Parotid gland (tissue), 1 donor: ENCODE measurements around the gene VDAC2.

DNA sequence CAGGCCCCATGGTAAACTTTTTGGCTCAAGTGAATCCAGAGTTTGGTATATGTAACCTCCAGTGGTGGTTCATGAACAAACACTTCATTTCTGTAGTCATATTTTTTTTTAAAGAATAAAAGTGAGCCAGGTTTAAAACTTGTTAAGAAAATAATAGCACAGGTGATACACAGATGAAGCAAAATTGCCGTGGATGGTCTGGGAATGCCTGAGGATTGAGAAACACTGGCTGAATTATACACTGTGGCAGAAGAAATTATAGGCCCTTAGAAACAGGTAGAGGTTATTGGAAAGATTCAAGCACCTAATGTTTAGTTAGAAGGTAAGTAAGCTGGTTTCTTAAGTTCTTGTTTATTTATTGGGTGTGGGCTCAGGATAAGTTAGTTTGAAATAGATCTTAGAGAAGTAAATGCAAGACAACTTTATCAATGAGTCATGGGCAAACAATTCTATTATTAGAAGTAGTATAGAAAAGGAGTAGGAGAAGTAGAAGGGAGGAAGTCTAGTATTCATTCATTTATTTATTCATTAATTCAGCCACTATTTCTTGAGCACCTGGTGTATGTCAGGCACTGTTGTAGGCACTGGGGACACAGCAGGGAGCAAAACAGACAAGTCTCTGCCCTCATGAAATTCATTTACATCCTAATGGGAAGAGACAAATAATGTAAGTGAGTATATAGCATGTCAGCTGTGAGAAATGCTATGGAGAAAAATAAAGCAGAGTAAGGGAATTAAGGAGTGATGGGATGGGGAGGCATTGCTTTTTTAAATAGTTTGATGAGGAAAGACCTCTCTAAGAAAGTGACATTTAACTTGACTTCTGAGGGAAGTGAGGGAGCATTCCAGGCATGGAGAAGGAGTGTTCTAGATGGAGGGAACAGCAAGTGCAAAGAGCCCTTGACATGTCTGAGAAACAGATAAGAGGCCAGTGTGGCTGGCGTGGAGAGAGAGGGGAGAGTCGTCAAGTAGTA, 96.6 kb downstream of the KAT6B start:
- PRO-cap: no peak

DNA sequence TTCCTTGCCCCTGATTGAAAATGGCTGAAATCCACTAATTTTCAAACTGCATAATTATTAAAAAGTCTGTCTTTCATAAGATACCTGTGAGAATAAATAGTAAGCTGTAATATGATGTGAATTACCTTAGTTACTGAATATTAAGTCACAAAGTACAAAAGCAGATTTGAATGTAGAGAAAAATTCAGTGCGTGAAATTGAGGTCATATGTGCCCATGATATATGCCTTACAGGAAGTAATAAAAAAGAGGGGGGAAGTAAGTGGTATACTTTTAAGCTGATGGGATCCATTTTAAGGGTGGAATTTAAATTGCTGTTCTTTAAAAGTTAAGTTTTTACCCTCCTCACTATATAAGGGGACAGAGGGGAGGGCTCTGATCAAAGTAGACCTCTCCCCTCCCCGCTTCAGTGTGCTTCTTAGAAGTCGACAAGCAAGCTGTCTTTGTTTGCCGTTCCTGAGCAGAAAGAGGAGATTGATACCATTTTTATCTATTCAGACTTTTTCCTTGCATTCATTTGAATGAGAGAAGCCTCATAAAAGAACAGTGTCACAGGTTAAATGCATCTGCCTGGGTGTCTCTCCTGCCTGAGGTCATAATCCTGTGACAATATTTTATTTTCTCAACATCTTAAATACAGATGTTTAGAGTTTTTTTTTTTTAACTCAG, 105.6 kb downstream of the DUSP29 start:
- PRO-cap: no peak

GRCh38 chr10:75209640-75210914, at the start of gene VDAC2:
TSS of gene VDAC2 (plus strand) at chr10:75210796.
- PRO-cap: unidirectional peak, minus-strand start at chr10:75210347; unidirectional peak, minus-strand start at chr10:75210435; bidirectional peak, plus-strand start at chr10:75210795, minus-strand start at chr10:75210485

GRCh38 chr10:75294461-75295259, 58.9 kb upstream of the COMTD1 start:
- PRO-cap: bidirectional peak, plus-strand start at chr10:75295091, minus-strand start at chr10:75295066

DNA sequence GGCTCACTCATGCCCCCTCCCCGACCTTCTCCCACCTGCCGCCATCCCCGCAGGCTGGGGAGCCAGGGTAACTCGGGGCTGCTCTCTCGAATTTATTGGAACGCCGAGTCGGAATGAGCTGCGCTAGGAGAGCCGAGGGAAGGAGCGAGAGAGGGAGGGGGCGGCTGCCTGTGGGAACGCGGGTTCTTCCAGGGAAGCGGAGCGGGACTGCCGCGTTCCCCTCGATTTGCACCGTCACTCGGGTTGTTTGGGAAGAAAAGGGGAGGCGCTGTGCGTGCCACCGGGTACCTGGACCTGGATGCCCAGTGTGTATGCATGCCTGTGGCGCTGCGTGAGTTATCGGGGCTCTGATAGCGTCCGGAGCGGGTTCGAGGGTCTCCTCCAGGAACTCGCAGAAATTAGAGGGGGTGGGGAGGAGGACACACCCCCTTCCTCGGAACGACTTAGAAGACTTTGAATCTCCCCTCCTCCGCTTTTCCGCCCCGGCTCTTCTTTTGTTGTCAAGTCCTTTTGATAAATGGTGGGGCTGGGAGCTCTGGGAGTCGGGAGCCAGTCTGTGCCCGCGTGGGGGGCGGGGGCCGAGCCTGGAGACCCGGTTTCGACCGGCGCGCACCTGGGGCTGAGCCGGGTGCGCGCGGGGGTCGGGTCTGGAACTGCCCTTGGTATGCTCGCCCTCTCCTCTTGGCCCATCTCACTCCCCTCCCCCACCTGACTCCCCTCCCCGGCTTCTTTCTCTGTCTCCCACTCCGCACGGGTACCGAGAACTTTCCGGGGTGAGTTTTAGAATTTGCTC, 1.9 kb upstream of the ZNF503 start:
- PRO-cap: no peak

DNA sequence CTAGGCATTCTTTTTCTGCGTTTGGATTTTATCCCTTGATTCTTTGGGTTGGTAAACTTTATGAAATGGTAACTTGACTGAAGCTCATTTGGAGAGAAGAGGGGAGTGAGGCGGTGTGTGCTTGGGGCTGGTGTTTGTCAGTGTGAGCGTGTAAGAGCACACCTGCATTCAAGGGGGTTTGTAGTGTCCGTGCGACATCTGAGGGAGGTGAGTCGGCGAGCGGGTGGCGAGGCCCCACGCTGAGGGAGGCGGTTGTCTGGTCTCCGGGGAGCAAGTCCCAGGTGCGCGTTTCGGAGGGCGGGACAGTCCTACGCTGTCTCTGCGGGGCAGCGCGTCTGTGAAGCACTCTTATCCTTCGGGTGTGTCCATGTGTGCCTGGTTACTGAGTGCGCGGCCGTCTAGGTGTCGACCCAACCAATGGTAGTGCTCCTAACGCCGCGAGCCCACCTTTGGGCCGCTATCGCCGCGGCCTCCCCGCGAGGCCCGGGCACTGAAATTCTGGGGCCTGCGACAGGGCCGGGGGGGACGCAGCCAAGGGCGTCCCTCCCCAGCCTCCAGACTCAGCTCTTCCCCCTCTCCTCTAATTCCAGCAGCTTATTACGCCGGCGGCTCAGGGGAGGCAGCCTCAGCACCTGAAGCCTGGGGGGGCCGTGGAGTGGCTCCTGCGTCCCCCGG, 2.7 kb upstream of the ZNF503 start:
- PRO-cap: no peak

GRCh38 chr10:75407297-75407712, 5.7 kb upstream of the ZNF503 start:
- PRO-cap: no peak

- PRO-cap: no peak
These were observed 209.5 kb downstream of the LRMDA start for GRCh38 chr10:75640739-75641502.

GRCh38 chr10:75664256-75664748, 232.9 kb downstream of the LRMDA start:
- PRO-cap: no peak

GRCh38 chr10:75755001-75755979, 323.9 kb downstream of the LRMDA start:
- PRO-cap: no peak

- PRO-cap: no peak
These were observed 719.1 kb downstream of the LRMDA start for GRCh38 chr10:76150133-76151245.

- PRO-cap: no peak
These were observed 754.1 kb downstream of the LRMDA start for GRCh38 chr10:76185568-76185900.

DNA sequence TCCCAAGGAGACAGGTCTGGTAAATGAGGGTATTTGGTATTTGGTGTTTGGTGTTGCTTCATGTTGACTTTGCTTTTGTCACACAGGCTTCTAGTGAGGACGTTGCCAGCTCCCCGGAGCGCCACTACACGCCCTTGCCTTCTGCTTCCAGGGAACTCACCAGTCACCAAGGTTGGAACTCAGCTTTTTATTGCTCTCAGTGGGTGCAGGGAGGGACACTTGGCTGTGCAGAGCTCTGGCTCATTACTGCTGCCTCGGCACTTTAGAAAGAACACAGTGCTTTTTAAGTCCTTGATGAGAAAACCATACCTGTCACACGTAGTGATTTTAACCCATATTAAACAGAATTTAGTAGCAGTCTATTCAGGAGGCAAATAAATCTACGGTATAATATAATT, 892.9 kb downstream of the LRMDA start:
- PRO-cap: no peak

GRCh38 chr10:76443970-76445043, 1012.9 kb downstream of the LRMDA start:
- PRO-cap: no peak

DNA sequence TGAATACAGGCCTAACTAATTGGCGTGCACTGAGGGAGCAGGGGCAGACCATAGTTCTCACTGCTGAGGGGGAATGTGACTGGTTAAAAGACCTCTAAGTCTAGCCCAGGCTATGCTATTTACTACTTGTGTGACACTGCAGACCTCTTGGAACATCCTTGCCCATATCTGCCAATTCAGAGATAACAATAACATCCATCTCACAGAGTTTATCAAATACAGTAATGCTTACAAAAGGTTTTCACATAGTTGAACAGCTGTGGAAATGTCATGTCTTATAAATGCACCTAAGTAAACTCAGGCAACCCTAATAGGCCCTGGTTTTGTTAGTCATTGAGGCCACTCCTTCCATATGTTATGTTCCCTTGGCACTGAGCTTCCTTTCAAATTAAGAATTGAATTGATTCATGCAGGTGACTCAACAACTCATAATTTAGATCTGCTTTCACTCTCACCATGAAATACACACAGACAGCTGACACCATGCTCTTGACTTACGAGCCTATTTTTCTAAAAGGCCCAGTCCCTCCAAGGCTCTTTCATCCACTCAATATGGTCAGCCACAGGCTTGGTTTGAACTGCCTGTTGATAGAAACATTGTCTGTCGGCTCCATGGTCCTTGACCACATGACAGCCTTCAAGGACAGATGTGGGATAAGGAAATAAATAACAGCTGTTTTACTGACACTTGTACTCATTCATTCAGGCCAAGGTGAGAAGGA, 477.0 kb downstream of the KCNMA1 start:
- PRO-cap: no peak

DNA sequence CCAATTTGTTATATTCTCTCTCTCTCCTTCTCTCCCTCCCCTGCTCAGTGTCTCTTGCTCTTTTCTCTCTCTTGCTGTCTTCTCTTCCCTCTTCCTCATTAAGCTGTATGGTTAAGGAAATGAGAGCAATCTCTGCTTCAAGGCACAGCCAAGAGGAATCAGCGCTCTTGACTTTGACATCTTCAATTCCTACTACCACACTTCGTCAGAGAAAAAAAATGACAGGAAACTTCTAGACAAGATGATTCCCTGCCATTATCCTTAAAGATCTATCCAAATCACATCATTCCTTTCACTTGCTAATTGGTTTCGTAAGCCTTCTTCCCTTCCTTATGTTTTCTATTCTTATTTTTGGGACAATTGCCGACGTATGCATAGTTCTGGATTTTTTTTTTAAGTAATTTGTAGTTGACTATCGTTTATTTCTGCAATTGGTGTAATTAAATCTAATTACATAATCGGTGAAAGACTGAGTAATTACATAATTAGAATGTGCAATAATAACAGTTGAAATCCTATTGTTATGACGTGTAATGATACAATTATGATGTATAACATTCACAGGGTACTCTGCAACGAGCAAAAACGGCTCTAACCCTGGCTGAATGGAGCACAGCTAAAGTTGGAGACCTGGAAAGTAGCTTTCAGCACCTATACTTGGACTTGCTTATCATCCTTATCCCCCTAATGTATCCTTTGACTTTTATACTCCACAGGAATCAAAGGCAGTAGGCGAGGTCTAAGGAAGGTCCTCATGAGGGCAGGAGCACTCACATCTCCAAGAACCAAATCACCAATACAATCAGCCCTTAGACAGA, 424.8 kb downstream of the KCNMA1 start:
- PRO-cap: no peak

DNA sequence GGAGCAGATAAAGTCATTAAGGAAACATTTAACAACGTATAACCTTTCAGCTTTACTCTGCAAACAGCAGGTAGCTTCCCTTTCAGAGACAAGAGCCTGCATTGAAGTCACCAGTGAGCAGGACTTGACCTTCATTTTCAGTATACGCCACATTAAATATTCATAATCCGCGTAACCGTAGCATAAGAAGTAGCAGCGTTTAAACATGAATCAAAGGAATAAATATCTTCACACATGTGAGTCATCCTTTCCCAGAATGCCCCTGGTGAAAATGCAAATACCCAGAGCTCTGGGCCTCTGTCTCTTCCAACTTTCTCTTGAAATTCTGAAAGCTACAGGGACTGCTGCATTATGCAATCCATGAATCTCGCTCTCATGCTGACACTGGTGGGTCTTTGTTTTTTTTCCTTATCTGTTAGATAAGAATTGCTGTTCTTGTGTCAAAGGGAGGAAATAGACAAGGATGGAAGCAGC, 390.6 kb downstream of the KCNMA1 start:
- PRO-cap: no peak

GRCh38 chr10:77305641-77305958, 332.0 kb downstream of the KCNMA1 start:
- PRO-cap: no peak

DNA sequence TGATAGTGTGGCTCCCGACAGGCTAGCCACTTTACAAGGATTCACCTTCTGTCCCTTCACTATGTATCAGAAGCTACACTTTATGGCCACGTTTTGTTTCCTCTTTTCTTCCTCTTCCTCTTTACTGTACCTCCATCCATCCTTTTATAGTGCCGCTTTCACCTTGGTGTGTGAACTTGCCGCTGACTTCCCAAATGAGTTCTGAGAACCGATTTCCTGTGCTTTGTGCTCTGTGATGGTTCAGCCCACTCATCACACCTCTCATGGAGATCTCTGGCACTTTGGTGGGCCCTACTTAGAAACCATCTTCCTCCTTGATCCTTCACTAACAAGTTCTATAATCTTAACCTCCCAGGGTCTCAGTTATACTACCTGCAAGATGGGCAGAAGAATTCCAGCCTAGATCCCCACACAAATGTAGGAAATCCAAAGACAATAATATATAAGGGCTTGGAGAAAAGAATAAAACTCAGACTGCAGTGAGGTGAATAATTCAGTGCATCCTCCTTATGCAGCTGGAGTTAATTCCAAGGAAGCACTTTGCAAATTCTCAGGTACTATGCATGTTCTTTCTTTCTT, 272.0 kb downstream of the KCNMA1 start:
- PRO-cap: no peak

GRCh38 chr10:77396963-77397369, 240.6 kb downstream of the KCNMA1 start:
- PRO-cap: no peak